SEM (cell line): ENCODE data around the genes ANK3 and CABCOCO1.

DNA sequence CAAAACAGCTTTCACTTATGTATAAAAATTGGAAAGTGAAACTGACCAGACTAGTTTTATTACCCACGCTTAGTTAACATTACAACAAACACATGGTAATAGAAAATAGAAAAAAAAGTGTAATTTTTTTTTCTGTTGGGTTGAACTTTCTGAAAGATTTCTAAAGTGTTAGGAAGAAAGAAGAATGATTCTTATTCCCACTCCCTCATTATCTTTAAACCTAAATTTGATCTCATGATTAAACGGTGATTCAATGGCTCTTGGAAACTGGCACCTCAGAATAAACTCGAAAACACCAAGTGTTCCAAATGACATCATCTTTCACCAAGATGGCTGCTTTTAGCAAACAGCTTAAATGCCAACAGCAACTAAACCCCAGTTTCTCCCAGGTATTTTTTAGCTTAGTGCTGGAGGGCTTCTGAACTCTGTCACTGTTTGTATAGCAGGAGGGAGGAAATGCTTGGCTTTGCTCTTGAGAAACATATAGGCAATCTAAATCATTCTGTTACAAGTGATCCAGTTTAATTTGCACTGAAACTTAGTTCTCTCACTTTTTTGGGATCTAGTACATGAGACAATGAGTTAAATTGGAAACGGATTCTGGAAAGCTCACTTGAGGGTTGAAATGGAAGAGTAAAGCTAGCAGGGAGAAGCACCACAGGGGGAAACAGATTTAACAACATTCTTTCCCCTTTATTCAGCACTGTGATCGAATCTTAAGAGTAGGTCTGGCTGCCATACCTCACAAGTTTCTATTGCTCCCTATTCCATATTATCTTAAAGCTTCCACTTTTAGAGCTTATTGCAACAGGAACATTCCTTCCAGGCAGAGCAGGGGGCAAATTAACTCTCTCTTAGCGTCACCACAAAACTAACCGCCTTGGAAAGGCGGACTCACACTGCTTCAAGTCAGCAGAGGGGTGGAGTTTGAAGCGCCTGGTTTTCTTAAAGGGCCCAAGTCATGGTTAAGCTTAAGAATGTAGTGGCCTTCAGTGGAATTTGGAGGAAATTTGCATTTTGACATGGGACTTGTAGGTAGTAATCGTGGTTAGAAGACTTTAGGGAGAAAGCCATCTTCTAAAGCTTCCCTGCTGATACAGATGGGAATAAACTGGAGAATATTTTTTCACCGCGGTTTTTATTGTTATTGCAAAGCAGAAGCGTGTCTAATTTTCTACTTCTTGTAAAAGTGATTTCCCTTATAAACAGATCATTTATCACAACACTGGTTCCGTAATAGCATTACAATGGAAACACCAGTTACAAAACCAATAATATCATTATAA, 1.8 kb upstream of the CCDC6 start:
- PRO-cap = bidirectional peak, plus-strand start at position 426 of the sequence, minus-strand start at position 282 of the sequence; unidirectional peak, minus-strand start at position 873 of the sequence; unidirectional peak, minus-strand start at position 901 of the sequence

DNA sequence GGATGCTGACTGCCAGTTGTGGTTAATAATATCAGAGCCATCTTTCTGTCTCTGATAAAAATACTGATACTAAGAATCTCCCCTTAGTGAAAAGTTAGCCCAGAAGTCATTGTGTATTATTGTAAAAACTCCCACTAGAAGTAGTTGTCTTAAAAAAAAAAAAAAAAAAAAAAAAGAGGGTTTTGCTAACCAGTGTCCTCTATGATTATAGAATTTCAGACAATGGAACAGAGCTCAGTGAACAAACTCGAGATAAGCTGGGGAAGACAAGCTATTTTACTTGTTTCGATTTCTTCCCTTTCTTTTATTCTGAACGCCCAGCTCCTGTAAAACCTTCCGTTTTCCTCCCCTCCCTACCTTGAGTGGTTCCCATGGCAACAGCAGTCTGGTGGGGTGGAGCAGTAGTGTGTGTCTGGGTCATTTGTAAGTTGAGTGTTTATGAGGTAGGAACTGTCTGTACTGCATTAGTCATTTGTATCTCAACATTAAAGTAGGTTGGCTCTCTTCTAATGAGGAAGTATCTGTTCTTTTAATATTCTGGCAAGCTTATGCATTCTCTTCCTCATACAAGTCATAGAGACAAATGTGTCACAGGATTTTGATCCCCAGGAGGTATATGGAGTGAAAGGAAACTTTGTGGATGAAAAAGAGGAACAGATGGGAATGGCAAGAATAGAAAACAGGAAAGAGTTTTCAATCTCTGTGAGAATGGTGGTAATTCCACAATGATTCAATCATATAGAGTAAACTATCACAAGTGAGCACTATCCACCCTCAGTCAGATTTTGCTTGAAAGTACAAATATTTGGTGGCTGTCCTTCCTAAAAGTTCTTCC, 85.3 kb upstream of the CCDC6 start:
- PRO-cap = no peak

DNA sequence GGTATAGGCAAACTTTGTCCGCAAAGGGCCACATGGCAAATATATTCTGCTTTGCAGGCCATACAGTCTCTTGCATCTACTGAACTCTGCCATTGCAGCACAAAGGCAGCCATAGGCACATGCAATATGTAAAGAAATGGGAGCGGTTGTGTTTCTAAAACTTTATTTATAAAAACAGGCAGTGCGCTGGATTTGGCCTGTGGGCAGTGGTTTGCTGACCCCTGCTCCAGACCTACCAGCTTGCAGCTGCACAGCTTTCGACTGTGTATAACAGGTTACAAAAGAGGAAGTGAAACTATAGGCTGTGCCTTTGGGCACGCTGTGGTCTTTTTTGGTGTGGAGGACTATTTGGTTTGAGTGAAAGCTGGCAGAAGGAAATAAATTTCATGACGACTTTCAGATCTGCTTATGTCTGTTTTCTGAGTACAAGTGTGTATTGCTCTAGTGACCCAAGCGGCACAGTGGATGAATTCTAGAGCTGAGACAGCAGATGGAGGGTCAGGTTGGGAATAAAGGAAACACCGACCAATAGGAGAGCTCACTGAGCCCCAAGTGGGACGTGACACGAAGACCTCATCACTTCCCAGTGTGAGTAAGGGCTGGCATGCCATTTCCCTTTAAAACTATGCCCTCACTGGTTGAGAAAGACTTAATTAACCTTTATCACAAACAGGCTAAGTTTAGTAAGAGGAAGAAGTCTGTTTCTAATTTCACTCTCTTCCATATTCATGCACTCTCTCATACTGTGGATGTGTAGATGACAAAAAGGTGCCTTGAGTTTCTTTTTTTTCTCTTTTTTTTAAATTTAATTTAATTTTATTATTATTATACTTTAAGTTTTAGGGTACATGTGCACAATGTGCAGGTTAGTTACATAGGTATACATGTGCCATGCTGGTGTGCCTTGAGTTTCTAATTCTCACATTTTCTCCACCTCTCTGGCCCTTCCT, 152.6 kb downstream of the ANK3 start:
- PRO-cap = bidirectional peak, plus-strand start at position 456 of the sequence, minus-strand start at position 485 of the sequence

GRCh38 chr10:60299878-60300914, 89.5 kb downstream of the ANK3 start:
- PRO-cap = no peak

GRCh38 chr10:60337213-60337982, 52.3 kb downstream of the ANK3 start:
- PRO-cap = no peak

- PRO-cap = no peak
These were observed 31.5 kb downstream of the ANK3 start for GRCh38 chr10:60357757-60358948.

GRCh38 chr10:60389622-60390127, at the start of gene ANK3:
Gene ANK3 (minus strand): TSS chr10:60389875.
- PRO-cap = no peak

- PRO-cap = no peak
These were observed 220.6 kb upstream of the RHOBTB1 start for GRCh38 chr10:61164378-61165127.

DNA sequence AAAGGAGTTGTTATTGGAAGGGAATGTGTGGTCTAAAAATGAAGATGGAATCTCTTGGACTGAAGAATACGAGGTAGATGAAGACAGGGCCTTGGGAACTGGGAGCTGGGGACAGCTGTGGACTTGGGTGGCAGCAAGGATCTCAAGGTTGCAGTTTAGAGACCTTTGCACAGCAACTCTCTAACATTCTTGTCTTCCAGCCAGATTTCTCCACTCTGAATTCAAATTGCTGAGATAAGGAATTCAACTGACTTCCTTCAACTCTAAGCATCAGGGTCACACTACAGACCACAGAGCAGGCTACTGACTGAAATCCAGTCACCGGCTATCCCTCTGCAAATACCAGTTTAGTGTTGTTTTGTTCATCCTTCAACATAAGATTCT, 3.2 kb upstream of the TMEM26 start:
- PRO-cap = no peak

DNA sequence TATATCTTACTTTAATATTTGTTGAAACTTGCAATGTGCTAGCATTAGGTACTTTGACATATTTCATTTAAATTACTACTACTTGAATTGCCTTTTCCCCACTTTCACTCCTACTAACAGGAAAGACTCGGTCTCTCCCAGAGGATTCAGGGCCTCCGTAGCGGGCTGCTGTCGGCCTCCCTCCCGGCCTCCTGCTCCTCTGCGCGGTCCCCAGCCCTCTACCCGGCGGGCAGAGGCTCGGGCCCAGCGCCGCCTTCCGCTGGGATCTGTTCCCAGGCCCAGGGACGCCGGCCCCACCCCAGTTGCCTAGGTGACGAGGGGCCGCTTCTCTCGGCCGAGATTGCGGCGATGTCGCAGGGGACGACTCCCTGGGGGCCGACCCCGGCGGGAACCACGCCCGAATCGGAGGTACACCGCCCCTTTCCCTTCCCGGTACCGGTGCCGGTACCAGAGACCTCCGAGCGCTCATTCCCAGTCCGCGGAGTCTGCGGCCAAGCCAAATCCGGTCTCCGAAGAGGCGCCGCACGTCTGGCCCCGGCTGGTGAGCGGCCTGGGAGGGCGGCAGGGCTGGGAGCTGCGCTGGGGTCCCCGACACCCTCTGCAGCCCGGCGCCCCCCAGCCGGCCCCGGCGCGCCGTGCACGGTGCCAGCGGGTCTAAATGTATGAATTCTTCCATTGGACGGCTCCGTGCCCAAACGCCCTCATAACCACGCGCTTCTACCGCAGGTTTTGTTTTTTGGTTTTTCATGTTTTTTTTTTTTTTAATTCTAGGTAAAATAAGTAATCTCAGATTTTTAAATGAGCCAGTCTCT, at the start of gene CABCOCO1:
CABCOCO1 (plus strand) TSS at position 305 of the 812 bp plus-strand sequence.
- PRO-cap = no peak

DNA sequence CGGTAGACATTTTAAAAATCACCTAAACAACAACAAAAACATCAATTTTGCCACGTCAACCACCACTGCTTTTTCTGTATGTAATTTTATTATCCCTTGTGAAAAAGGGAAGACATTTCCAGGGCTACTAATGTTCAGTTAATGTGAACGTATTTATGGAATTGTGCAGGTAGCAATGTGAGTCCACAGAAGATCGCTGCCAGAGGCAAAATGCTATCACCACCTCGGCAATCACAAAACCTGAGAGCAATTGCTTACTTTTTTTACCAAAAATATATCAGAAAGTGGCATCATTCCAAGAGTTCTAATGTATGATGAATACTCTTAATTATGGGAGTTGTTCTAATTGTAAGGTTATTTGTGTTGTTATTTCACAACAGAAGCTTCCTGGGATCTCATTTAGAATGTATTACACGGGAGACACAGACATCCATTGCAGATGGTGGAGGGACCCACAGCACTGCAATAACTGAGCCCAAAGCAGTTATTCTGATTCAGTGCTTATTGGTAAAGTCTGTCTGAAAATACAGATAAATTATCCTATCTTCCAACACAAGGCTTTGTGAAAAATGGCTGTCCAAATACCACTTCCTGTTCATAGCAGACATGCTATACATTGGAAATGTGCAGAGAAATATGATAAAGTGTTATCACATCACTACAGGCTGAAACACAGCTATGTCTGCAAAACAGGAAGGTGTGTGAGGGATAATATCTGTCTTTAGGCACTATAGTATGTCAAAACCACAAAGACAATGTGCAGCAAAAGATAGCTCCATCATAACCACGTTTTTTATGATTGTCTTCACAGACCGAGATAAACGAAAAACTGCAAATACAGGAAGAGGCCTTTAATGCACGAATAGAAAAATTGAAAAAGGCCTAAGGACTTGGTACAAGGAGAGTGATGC, 102.7 kb downstream of the CABCOCO1 start:
- PRO-cap = no peak

GRCh38 chr10:61973027-61973583, 71.6 kb downstream of the ARID5B start:
- PRO-cap = no peak

- PRO-cap = no peak
These were observed 93.0 kb downstream of the ARID5B start for GRCh38 chr10:61994498-61994884.

DNA sequence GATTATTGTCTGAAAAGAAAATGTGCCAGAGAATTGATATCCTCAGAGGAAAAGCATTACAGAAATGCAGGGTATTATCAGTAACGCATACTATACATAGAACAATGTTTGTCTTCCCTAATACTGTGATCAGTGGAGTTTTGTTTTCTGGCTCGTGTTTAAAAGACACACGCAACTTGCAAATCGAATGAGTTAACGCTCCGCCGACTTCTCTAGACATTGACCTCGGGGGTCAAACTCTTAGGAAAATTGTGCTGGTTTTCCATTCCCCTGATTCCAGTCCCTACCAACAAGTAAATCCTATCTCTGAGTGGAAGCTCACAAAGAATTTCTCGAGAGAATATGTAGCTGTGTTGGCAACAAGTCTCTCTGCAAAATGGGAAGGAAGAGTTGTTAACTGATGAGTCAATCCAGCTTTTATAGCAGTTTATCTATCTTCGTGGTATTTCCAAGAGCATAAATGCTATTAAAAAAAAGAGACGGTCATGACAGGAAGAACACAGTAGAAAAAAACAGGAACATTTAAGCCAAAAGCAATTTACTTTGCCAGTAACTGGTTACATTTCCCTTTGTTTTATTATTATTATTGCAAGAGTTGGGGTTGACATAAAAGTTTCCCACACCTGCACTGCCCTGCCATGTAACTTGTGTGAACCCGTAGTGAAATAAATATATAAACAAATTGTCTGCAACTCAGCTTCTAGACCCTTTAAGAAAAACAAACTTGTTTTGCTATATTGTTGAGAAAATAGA, 144.4 kb downstream of the ARID5B start:
- PRO-cap = bidirectional peak, plus-strand start at position 618 of the sequence, minus-strand start at position 377 of the sequence

DNA sequence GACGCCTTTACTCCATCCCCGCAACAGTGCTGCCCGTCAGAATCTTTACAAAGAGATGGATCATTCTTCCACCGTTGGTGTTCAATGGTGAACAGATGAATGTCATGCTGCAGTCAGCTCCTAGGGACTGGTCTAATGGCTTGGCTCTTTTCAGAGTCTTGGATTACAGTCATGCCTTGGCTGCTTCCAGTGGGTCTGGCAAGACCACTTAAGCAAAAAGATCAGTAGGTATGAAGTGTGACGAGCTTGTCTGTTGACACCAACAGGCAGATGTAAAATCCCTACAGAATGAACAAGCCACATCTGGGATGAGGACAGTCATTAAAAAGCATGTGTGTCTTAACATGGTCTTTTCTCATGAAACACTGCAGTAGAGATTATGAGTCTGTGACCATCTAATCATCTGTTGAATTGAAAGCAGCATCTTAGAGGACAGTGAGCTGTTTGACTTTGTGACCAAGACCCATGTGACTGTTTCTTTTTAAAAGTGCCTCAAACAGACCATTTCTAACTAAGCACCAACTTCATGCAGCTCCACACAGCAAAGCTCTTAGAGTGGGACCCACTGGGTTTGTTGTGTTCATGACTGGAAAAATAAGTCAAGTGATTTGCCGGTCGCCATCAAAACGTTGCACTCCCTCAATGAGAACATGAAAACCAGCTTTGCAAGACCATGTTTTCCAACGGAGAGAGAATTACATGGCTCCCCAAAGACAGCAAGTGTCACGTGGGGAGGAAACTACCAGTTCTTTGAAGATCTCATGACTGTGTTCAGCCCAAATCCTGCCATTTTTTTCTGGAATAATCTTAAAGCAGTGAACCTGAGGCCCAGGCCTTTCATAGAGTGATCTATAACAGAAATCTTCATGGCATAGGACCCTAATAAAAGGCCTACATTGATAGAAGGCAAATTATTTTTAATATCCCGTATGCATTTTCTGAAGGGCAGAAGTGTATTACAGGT, 151.5 kb downstream of the ARID5B start:
- PRO-cap = no peak

DNA sequence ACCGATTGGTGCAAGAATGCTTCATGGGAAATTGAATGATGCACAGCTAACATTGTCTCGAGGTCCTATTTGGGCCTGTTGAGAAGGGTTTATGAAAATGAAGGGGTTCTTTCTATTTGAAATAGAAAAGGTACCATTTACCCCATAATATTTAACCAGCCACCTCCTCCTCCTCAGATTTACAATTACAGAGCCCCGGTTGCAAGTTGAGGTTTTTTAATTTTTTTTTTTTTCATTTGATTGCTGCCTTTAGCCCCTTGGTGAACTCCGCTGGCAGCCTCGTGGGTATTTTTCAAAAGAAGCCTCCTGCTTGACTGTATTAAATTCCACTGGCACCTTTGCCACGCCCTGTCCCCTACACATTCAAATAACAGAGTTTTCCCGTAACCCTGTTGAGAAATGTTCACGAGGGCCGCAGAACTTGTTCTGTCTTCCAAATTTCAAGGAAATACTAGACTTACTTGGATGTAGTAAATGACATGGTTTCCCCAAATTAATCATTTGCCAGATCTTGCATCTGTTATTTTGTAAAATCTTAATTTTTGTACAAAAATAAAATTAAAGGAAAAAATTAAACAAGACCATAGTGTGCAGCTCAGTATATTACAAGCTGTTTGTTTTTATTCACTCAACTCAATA, 166.9 kb downstream of the ARID5B start:
- PRO-cap = no peak

GRCh38 chr10:62069342-62069876, 167.9 kb downstream of the ARID5B start:
- PRO-cap = no peak

GRCh38 chr10:62082407-62083230, 181.1 kb downstream of the ARID5B start:
- PRO-cap = unidirectional peak, plus-strand start at chr10:62082857

GRCh38 chr10:62186944-62187759, 81.5 kb downstream of the RTKN2 start:
- PRO-cap = no peak

DNA sequence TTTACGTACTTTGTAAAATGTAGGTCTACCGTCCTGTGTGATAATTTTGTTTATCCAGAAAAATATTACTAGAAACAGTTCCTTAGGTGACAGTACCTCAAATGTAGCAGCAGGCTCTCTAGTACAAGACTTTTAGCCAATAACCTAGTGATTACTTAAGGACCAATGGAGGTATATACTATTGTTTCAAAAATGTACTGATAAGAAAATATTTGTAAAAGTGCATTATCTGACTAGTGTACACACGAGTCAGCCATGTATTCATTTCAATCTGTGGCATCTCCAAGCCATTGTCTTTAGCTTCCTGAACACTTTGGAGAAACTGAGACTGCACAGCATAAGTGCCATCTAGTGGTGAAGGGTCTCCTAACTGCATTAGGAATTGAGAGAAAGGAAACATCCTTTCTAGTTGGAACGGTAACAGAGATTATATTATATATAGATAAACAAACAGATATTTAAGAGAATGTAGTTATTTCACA, 23.7 kb downstream of the RTKN2 start:
- PRO-cap = no peak